Neural progenitor cell (in vitro differentiated cells): ENCODE results near the genes SLC15A3, SDHAF2 and FADS1.

GRCh38 chr11:60936220-60936897 lies 12.1 kb downstream of the TMEM132A start:
- RAMPAGE, long total RNA: no peak

DNA sequence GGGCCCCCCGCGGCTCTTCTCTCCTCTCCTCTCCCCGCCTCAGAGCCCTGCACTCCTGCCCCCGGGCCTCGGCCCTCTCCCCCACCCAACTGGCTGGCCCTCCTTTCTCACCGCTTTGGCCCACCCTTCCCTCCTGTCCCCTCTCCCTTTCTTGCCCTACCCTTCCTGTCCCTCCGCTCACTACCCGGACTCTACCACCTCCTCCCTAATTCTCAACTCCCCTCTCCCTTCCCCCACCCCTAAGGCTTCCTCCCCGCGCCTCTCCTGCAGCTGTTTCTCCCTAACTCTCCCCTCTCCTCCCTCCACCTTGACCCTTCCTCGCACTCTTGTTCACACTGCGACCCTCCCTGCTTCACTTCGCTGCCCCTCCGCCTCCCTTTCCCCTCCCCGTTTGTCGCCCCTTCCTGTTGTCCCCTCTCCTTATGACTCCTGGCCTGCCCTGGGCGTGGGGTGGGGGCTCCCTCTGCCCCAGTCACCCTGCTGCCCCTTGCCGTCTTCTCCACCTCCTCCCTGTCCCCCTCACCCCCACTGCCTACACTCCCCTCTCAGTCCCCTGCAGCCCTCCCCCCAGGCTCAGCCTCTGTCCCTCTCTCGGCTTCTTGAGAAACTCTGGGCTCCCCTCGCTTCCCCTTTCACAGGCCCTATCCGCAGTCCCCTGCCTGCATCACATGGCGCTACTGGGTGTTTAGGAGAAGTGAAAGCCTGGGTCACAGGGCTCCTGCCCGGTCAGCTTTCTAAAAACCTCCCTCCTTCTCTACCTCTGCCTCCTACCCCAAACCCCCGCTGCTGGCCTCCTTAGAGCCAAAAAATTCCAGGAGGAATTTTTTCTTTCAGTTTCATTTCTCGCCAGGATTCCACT lies at the start of gene SLC15A3:
Gene SLC15A3 (minus strand): TSS at position 611 of the 859 bp plus-strand sequence.
- RAMPAGE, long total RNA: no peak

- RAMPAGE, long total RNA: no peak
Measured at GRCh38 chr11:61042978-61043653, 59.2 kb upstream of the CD5 start.

DNA sequence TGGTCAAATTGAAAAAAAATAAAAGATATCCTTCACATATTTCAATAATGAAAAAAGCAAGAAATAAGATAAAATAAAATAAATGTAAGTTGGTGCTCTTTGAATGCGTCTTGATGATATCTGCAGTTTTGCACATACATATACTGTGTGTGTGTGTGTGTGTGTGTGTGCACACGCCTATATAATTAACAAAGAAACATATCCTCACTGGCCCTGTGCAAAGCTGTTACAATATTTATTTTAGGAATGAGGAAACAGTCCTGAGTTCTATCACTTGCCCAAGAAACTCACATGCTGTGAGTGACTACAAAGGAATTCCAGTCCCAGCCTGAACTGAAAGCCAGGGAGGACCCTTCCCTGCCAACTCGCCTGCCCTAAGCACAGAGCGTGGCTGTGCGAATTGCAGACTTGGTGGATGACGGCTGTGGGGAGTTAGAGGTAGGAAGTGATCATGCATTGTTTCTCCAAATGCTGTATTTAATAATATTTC lies 26.5 kb upstream of the CD5 start:
- RAMPAGE, long total RNA: no peak

DNA sequence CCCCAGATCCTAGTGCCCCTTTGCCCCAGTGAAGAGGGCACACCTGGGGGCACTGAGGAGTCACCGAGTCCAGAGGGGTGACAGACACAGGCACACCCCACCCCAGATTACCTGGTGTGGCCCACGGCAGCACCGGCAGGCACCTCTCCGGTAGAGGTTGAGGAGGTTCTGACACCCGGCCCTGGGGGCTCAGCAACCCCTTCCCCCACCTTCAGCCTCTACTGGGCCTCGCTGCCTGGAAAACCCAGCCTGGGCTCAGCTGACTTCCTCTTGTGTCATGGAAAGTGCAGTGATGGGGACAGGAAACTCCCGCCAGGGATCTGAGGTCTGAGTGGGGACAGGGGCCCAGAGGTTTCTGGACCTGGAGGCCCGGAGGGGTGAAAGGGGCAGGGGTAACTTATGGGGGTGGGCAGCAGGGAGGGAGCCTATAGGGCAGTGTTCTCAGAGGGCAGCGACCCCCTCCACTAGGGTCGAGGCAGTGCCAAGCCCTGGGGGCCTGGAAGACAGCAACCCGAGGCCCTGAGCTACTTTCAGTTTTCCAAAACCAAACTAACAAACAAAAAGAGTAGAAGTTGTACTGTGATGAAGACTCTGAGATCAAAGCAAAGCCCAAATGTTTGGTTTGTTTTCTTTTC lies 10.0 kb upstream of the CD5 start:
- RAMPAGE, long total RNA: no peak

DNA sequence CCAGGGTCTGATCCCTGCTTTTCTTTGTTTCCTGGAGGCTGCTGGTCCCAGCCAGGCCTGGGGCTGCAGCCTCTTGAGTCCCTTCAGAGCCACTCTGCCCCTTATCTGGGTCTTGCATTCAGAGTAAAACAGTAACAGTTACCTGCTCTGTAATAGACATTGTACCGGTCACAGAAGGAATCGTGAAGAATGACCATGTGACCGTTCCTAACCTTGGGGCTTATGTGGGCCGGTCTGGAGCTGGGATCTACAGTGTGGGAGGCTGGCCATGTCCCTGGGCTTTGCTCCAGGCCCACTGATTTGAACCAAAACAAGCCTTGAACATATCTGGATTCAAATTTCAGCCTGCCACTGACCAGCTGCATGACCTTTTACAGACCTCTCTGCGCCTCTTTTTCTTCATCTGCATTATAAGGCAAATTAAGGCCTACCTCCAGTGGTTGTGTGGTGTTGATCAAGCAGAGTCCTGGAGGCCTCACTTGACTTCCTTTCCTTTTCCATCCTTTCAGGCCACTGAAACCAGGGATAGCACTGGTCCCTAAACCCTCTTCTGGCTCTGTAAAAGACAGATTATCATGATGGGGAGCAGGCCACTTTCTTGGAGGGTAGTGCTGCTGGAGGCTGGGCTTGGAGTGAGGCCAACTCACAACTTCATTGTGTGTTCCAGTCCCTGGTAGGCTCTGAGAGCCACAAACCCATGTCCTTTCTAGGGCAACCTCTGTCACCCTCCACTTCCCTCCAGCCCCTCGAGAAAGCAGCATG lies 2.0 kb downstream of the TKFC start:
- RAMPAGE, long total RNA: no peak

- RAMPAGE, long total RNA: no peak
Measured at GRCh38 chr11:61336141-61336739, 3.2 kb downstream of the TKFC start.

DNA sequence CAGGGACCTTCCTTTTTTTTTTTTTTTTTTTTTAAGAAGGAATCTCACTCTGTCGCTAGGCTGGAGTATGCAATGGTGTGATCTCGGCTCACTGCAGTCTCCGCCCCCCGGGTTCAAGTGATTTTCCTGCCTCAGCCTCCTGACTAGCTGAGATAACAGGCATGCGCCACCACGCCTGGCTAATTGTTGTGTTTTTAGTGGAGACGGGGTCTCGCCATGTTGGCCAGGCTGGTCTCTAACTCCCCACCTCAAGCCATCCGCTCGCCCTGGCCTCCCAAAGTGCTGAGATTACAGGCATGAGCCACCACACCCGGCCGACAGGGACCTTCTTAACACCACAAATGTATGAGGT lies 11.3 kb downstream of the TKFC start:
- RAMPAGE, long total RNA: no peak

DNA sequence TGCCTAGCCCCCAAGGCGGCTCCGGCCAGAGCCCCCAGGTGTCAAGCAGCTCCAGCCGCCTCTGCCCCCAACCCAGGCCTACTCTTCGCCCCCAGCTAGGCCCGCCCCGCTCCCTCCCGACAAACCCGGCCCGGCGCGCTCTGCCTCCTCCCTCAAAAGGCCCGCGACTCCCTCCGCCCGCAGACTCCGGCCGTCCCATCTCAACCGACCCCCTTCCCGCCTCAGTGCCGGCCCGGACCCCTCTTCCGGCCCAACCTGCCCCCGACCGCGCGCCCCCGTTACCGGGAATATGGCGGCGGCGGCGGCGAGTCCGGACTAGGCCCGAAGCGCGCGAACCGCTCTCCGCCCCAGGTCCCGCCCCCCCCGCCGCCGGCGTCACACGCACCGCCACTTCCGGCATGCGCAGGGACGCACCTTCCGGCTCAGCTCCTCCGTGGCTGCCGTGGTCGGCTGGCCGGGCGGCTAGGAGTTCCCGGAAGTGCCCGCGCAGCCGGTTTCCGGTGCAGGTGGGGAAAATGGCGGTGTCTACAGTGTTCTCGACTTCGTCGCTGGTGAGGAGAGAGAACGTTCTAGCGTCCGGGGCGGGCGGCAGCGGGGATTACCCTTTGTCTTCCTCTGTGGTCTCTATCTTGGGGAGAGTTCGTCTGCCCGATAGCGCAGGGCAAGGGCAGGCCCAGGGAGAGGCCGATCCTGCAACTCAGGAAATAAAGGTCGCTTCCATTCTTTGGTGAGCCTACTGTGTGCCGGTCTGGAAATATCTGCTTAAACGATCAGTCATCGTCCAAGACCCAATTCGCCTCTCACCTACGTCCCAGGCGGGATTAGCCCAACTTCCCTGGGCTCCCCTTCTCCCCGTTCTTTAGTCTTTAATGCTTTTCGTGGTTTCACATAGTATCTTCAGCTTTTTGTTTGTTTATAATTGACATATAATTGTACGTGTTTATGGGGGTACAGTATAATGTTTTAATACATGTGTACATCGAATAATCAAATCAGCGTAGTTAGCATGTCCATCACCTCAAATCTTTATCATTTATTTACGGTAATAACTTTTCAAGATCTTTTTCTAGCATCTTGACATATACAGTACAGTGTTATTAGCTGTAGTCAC lies at the start of gene SDHAF2:
Gene SDHAF2 (plus strand): TSS at position 493 of the 1,111 bp plus-strand sequence.
- RAMPAGE, long total RNA: no peak

DNA sequence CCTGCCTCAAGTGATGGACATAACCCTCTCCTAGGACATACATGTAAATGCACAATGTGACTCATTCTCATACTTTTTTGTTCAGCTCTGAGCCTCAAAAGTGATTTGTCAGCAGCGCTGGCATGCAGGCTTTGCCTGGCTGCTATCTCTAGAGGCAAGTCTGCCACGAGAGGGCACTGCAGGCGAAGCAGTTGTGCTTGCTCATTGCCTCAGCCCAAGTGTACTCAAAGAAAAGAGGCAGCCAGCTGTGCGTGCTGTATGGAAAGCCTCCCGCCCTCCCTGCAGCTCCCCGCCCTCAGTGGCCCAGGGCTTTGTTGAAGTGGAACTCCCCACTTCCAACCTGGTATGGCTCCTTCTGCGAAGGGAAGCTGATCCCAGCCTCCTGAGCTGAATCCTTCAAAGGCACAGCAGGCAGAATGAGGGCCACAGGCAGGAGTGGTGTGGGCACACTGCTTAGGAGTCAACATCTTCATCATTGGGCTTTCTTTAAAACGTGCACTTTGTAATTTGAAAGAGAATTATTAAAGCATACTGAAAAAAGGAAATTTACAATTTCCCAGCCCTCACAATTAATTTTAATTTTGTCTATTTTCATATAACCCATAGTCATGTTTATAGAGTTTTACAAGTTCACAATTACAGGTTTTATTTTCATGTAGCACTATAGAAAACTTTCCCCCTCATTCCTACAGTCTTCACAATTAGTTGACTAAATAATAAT lies 16.4 kb downstream of the SDHAF2 start:
- RAMPAGE, long total RNA: no peak

DNA sequence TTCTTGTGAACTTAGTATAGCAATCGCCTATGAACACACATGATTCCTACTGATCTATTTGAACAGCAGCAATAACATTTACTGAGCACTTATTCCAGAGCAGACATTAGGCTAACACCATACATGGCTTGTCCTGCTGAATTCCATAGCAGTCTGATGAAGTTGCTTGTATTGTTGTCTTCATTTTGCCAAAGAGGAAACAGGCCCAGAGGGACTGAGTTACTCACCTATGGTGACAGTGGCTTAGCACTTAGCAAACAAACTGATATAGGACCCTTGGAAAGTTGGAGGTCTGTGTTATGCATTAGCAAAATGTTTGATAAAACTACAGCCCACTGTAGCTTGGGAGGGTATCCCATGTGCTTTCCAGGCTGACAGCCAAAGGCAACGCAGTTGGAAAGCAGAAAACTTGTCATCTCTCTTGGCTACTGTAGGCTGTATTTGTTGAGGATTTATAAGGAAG lies 23.6 kb downstream of the SDHAF2 start:
- RAMPAGE, long total RNA: no peak

DNA sequence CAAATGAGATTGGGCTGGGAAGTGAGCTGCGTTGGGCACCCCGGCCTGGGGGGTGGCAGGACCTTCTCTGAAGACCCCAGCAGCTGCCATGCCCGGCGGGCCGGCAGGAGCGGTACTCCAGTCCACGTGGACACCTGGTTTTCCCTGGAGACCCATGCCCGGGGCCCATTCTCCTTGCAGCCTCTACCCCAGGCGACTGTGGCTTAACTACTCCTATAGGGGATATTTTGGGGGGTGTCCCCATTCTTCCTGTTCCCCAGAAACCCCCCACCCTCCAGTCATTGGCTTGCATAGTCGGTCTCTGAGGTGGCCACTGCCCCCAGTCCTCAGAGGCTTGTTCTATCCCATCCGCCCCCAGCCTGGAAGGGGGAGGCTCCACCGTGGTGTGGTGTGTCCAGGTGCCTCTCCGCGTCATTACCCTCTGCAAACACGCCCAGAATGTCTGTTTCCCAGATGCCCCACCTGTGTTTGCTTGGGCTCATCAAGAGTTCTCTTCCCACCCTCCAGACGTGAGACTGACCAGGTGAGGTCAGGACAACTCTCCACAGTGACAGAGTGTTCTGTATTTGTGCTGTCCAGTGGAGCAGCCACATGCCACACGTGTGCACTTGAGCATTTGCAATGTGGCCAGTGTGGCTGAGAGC lies 24.7 kb downstream of the LRRC10B start:
- RAMPAGE, long total RNA: no peak

- RAMPAGE, long total RNA: no peak
Measured at GRCh38 chr11:61581421-61581985, 627 bp upstream of the SYT7 start.

DNA sequence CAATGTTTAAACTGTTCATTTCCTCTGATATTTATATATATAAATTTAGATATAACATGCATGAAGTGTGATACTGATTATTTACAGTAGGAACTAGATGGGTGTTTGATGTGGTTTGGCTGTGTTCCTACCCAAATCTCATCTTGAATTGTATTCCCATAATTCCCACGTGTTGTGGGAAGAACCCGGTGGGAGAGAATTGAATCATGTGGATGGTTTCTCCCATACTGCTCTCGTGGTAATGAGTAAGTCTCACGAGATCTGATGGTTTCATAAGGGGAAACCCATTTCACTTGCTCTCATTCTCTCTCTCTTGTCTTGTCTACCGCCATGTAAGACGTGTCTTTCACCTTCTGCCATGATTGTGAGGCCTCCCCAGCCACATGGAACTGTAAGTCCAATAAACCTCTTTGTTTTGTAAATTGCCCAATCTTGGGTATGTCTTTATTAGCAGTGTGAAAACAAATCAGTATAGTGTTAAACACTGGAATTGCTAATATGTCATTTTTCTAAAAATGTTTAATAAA lies 33.9 kb upstream of the SYT7 start:
- RAMPAGE, long total RNA: no peak

GRCh38 chr11:61754473-61755266 lies 2.2 kb downstream of the MYRF start:
- RAMPAGE, long total RNA: no peak

- RAMPAGE, long total RNA: no peak
Measured at GRCh38 chr11:61791731-61792281, 593 bp downstream of the TMEM258 start.

DNA sequence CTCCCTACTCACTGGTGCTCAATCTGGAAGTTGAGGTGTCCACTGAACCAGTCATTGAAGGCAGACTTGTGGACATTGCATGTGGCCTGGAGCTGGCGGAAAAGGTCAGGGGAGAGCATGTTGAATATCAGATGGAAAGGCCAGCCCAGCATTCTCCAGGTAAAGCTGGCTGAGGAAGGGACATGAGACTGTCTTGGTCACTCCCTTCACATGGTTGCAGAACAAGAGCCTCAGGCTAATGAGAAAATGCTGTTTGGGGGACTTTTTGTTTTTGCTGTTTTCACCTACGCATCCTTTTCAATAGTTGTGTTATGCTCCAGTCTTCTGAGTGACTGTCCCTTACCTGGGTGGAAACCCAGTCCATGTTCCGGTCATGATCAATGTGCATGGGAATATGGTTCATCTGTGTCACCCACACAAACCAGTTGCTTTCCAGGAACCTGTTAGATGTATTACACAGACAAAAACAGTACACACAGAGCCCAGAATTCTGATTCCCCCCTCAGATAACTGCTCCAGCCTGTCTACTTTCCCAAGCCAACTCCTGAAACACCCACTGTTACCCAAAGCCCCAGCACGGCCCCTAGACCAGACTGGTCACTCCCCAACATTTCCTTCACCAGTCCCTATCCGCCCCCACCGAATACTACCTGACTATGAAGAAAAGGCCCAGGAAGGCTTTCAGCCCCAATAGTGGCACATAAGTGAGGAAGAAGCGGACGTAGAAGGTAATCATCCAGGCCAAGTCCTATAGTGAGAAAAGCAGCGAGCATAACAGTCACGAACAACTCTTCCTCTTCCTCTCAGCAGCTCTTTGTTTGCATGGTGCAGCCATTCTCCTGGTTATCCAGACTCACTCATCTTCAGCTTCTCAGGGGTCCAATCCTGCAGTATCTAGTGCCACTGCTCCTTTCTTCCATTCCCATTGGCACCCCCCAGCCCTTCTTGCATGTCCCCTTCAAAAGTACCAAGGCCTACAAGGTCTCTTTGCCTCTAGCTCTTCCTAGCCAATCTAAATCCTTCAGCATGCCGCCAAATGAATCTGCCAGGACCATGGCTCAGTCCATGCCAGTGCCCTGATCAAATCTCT lies 10.7 kb downstream of the FEN1 start:
- RAMPAGE, long total RNA: no peak

DNA sequence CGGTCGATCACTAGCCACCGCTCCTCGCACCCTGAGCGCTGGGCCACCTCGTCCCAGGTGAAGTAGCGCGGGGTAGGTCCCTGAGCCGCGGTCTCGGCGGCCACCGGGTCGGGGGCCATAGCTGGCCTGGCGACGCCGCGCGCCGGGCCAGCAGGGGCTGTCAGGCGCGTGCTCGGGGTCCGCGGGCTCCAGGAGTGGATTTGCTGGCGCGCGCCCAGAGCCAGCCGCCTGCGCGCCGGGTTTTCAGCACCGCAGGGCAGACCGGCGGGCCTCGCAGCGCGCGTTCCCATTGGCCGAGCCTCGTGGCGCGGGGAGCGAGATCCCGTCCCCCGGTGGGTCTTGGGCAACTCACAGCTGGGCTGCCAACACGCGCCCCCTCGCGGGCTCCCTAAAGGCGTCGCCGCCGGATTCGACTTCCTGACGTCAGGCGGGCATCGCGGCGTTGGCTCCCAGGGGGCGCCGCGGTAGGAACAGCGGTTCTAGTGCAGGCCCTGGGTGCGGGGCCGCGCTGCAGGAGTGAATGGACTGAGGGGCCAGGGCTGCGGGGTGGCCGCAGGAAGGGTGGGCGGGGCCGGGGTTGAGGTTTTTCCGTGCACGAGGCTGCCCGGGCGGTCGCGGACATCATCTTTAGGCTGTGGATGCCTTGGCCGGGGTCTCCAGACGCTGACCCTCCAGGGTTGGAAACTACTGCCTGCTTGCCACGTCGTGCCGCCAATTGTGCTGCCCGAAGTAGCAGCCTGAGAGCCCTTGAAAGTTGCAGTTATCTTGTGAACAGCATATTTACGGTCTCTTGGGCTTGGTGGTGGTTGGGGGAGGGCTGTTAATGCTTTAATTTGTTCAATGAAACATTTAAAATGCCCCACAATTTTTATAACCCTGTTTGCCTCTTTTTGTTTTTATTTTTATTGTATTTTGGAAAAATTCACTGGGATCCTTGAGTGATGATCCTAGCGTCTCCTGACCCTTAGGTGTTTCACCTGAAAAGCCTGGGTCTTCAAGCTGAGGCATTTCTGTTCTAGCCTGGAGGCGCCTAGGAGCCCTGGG lies at the start of gene FADS1:
Gene FADS1 (minus strand): TSS at position 364 of the 1,044 bp plus-strand sequence.
- RAMPAGE, long total RNA: no peak

DNA sequence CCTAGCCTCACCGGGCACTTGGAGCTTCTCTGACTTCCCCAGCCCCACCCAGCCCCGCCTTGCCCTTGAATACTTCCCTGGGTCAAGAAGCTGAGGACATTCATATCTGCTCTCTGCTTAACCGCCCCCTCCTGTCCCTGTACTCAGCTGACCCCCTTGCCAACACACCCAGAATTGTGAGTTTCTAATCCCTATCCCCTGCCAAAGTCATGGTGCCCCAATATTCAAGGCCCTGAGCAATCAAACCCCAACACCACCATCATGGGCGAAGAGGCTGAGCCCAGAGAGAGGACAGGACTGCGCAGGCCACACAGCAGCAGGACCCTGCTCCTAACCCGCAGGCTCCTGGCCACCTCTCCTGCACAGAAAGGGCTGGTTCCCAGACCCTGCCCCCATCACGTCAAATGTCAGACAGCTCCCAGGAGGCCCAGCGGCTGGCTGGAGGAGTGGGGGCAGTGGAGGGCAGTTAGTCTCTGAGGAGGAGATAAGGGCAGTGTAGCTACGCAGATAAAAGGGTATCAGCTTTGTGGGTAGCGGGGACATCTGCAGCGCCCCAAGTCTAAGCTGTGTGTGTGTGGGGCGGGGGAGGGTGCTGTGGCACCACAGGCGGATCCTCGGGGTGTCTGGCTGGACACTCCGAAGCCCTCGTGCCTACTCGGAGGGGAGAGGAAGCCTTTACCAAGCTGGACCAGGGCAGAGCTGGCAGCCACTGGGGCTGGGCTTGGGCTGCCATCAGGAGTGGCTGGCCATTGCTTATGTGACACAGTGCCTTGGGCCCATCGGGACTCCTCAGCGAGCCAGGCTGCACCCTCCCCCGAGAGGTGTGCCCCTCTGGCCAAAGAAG lies 21.6 kb downstream of the FADS3 start:
- RAMPAGE, long total RNA: no peak

DNA sequence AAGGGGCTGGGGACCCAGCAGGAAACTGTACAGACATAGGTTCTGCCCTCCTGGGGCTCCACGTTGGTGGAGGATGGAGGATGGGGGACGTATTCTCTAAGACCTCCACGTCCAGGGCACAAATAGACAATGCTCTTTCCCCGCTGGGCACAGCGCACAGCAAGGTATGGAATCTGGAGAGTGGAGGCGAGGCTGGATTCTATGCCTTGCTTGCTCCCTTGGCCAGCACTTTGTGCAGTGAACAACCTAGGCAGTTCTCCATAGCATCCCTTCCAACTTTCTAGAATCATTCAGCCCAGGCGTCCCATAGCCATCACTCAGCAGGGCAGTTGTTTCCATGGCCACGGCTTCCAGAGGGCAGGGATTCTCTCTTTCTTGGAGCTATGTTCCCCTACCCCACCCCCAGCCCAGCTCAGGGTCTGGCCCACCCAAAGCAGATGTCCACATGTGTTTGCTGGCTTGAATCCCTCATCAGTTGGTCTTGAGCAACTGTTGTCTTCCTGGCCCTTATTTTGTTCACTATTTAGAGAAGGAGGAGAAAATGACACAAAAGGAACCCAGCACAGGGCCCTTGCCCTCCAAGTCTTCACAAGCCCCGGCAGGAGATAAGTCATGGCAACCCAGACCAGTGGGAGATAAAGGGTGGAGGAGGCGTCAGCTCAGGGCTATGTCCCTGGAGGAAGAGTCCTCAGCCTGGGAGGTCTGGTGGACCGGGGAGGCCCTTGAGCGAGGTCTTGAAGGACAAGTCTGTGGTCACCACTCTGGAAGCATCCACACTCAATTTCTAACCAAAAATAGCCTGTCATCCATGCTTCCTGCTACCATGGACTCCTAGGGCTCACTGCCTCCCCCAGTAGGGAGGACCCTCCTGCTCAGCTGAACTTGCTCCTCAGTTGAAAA lies 1.4 kb upstream of the RAB3IL1 start:
- RAMPAGE, long total RNA: no peak